HT1080 (cell line): ENCODE measurements around a stretch of chr10.

GRCh38 chr10:43026205-43027314 lies 50.3 kb upstream of the RET start:
RAMPAGE:
- cytosol, long total RNA: no peak
- long total RNA: no peak
- nucleus, long total RNA: no peak

DNA sequence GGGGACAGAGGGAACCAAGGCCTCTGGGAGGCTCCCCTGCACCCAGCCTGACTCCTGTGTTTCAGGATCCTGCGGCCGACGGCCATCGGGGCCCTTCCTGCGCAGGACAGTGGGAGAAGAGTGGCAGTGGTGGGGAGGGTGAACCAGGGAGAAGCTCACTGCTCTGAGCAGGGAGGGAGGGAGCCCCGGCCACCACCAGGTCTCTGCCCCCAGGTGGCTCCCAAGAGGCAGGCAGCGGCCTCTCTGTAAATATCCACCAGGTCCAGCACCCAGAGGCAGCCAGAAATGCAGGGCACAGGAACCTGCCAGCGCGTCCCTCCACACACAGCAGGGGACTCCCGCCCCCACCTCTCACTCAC lies 1.1 kb downstream of the RASGEF1A start:
RAMPAGE:
- cytosol, long total RNA: no peak
- long total RNA: no peak
- nucleus, long total RNA: no peak

GRCh38 chr10:43361378-43362037 lies 9.9 kb upstream of the FXYD4 start:
RAMPAGE:
- cytosol, long total RNA: no peak
- long total RNA: no peak
- nucleus, long total RNA: no peak

GRCh38 chr10:43380579-43381166 lies 9.2 kb downstream of the FXYD4 start:
RAMPAGE:
- cytosol, long total RNA: no peak
- long total RNA: no peak
- nucleus, long total RNA: no peak

GRCh38 chr10:43384965-43385694 lies 13.7 kb downstream of the FXYD4 start:
RAMPAGE:
- cytosol, long total RNA: no peak
- long total RNA: no peak
- nucleus, long total RNA: no peak

RAMPAGE:
- cytosol, long total RNA: no peak
- long total RNA: no peak
- nucleus, long total RNA: no peak
Observed at GRCh38 chr10:43452156-43452581, 15.3 kb downstream of the ZNF487 start.

DNA sequence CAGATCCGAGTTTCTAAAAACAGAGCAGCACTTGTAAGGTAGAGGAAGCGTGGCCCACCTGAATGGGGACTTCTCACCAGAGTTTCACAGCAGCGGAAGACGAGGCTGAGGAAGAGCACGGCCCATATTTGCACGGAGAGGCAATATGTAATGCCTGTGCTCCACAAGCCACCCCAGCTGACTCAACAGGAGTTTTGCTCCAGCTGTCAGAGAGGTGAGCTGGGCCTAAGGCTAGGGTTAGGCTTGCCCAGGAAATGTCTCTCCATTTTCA lies 19.3 kb downstream of the ZNF487 start:
RAMPAGE:
- cytosol, long total RNA: no peak
- long total RNA: no peak
- nucleus, long total RNA: no peak

GRCh38 chr10:43801747-43802136 lies 153.1 kb upstream of the ZNF32 start:
RAMPAGE:
- cytosol, long total RNA: no peak
- long total RNA: no peak
- nucleus, long total RNA: no peak

RAMPAGE:
- cytosol, long total RNA: no peak
- long total RNA: no peak
- nucleus, long total RNA: no peak
Observed at GRCh38 chr10:43827677-43828357, 179.1 kb upstream of the ZNF32 start.

RAMPAGE:
- cytosol, long total RNA: no peak
- long total RNA: no peak
- nucleus, long total RNA: no peak
Observed at GRCh38 chr10:43878399-43879025, 229.8 kb upstream of the ZNF32 start.

DNA sequence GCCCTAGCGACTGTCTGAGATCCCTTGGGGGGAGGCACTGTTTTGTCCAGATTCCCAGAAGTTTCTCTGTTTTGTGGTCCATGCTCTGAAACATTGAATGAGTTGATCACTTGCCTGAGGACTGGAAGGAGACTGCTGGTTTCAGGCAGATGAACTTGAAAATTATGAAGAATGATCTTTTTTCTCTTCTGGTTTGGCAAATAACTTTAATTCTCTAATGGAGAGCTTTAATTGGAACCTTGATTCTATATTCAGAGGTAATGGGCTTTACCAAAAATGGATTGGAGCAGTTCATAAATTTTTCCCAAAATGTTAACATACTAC lies 312.4 kb upstream of the ZNF32 start:
RAMPAGE:
- cytosol, long total RNA: no peak
- long total RNA: no peak
- nucleus, long total RNA: no peak

RAMPAGE:
- cytosol, long total RNA: no peak
- long total RNA: no peak
- nucleus, long total RNA: no peak
Observed at GRCh38 chr10:44046584-44047167, 338.2 kb downstream of the CXCL12 start.

DNA sequence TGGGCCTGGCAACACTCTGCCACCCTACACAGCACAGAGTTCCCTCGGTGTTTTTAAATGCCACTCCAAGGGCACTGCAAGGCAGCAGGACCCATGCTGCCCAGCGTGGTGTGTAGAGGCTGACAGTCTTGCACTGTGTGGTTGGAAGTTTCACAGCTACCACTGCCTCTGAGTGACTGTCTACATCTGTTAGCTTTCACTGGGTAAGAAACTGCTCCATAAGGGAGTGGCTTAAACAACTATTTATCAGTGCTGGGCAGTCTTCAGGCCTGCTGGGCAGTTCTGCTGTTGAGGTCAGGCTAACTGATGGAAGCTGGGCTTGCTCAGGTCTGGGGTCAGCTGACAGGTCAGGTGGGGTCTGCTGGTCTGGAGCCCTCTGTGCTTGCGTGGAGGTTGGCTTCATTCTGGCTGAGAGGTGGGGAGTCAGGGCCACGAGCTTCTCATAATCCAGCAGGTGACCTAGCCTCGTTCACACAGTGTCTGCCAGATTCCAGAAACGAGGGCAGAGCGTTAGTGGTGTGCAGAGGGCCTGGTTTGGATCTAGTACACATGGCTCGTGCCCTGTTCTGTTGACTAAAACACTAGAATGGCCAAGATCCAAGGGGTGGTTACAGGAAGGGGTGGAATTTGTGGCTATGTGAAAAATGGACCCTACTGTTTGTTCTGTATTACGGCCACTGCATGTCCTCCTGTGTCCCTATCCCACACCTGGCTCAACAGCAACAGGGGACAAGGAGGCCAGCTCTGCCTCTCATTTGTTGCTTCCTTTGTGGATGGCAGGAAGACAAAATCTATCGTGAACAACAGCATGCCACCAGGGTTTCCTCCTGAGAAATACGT lies 319.4 kb downstream of the CXCL12 start:
RAMPAGE:
- cytosol, long total RNA: no peak
- long total RNA: no peak
- nucleus, long total RNA: no peak

RAMPAGE:
- cytosol, long total RNA: no peak
- long total RNA: no peak
- nucleus, long total RNA: no peak
Observed at GRCh38 chr10:44377465-44377789, 7.5 kb downstream of the CXCL12 start.

DNA sequence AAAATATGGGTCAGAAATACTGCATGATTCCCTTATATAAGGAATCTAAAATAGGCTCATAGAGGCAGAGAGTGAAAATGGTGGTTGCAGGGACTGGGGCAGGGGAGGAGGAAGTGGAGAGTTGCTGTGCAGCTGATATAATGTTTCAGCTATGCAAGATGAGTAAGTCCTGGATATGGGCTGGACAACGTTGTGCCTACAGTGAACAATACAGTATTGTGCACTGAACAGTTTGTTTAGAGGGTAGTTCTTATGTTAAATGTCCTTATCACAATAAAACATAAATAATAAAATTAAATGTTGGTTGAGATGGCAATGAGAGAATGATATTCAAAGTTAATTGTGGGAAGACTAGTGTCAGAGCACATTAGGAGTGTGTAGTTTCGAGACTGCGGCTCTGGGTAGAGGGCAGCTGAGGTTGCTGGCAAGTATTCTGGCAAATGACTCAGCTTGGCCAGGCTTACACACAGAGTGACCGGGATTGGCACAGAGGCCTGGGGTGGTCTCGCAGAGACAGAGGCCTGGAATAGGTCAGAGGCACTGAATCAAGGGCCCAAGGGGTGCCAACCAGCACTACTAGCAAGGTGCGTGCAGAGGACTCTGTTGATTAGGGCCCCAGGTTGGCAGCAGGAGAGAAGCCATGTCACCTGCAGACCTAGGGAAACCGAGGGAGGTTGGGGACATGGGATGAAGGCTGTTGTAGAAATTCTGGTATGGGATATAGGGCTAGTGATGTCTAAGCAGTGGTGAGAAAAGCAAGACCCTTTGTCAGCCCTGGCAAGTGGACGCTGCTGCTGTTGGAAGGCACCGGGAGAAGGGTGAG lies 2.8 kb upstream of the DEPP1 start:
RAMPAGE:
- cytosol, long total RNA: start-site peak on the plus strand centred at position 507 of the sequence, 88 bp wide, 20 and 52 reads in 2 replicates
- long total RNA: start-site peak on the plus strand centred at position 487 of the sequence, 48 bp wide, 22 reads
- nucleus, long total RNA: no peak

DNA sequence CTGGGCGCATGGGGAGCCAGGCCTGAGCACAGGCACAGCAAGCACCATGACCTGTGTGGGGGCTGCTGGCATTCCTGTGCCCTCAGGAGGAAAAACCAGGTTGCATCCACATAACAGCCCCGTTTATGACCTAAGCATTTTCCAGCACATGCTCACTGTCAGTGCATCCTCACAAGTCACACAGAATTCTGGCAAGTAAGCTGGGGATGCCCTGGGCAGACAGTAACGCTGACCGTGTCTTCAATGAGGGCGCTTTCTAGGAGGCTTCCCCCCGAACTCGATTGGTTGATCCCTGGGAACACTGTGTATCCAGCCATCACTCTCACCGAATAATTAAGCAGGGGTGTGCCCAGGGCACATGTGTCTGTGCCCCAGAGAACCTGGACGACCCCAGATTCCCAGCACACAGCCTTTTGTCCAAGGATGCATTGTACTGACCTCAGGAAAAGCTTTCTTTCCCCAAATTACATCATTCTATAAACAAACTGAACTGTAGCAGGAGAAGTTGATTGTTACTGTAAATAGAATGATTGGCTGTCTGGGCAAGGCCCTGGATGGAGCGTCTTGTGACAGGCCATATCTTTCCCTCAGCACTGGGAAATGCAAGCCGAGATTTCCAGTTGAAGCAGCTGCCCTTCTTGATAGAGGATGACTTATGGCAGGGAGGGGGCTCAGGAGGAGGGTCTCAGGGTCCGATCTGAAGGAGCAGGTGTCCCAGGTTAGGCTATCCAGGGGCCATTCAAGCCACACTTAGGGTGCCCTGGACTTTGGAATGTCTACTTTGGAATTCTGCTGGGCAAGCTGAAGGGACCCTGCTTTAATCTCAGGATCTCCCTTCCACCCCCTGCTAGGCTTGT lies 6.6 kb upstream of the DEPP1 start:
RAMPAGE:
- cytosol, long total RNA: no peak
- long total RNA: no peak
- nucleus, long total RNA: no peak

DNA sequence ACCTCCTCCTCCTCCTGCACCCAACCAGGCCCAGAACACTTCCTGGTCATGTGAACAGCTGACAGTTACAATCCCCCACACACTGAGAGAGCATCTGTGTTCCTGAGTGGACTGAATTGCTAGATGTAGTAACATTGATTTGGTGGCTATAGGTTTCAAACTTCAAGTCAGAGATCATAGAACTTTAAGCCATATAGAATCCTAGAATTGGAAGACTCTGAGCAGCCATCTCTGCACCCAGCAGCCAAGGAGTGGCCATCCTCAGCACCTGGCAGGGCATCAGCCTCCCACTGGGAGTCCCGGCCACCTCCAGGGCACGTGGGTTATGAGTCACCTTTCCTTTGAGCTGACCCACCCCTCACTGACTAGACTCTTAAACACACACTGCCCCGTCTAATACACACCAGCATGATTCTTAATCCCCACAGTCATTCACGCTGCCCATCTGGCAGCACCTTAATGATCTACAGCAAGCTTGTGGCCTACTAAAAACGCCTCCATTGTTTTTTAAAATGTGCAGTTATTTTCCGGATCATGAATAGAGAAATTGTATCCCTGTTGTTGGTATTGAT lies 52.1 kb downstream of the ALOX5 start:
RAMPAGE:
- cytosol, long total RNA: no peak
- long total RNA: no peak
- nucleus, long total RNA: no peak

GRCh38 chr10:45454101-45454870 lies 80.3 kb downstream of the ALOX5 start:
RAMPAGE:
- cytosol, long total RNA: no peak
- long total RNA: no peak
- nucleus, long total RNA: no peak

DNA sequence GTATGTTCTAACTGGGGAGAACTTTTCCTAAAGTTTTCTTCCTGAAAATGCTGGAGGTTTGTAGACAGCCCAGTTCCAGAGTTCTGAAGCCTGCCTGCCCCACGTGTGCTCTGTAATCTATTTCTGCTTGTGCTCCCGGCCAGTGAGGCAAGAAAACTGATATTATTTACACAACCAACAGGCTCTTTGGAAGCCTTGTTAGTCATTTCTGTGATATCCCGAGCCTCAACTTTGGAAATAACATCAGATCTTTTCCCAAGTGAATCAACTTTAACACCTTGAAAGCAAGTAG lies 46.7 kb downstream of the ZFAND4 start:
RAMPAGE:
- cytosol, long total RNA: no peak
- long total RNA: no peak
- nucleus, long total RNA: no peak

DNA sequence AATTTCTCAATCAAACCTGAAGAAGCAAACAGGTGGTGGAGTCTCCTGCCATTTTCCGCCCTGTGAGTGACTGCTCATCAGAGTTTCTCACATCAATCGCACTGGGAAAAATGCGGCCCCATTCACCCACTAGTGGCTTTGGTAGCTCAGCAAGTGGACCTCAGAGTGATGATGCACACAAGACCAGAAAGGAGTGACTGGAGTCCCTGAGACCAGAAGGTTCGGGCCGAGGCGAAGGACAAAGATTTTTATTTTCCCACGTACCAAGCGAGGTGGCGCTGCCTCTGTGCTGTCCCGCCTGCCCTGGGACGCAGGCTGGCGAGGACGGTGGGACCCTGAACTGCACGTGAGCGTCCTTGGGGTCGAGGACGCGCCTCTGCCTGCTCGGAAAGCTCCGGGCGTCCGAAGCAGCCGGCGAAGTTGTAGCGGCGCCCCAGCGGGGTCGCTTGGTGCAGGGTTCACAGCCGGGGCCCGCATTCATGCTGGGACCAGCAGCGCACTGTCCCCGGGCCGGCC lies 557 bp upstream of the TIMM23 start:
RAMPAGE:
- cytosol, long total RNA: no peak
- long total RNA: no peak
- nucleus, long total RNA: no peak